ENCODE results near the genes GNAQ and PSAT1.

DNA sequence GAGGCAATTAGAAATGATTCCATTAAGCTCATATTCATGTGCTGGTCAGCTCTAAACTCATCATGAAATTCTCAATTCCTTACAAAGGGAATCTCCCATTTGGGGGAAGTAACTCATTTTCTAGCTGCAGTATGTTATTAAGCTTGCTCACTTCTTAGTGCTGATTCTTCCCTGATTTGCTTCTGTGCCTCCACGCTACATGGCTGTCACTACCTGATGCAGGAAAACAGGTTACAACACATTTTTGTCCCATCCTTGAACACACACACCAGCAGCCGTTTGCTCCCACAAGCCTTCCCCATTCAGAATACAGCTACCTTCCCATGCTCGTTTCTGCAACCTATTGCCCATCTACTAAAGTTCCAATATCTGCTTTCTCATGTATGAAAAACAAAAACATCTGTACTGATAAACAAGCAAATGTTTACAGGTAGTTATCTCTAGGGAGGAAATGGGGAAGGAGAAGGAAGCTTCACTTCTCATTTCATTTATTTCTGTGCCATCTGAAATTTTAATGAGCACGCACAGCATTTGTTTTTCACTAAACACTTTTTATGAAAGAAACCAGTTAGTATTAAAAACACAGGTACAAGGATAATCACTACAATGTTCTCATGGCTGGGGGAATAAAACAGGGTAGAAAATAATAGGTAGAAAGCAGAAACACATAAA lies 81.3 kb downstream of the GNAQ start:
- PRO-cap: no peak

DNA sequence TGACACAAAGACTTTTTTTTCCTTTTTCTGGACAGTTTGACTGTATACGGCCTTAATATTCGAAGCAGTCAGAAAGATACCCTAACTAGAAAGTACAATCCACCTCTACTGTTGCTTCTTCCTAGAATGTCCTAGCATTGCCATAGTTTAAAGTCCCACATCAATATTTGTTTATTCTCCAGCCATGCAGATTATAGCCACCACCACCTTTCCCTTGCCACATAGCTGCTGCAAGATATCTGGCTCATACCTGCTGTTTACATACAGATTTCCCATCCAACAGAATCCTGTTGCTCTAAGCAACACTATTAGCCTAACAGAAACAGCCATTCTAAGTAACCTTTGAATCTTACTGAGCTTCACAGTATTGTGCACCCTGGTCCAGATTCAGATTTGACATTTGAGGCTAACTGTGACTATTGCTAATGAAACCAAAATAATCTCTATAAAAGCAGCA lies 45.6 kb downstream of the GNAQ start:
- PRO-cap: no peak

GRCh38 chr9:77996959-77998459 lies 34.1 kb downstream of the GNAQ start:
- PRO-cap: unidirectional peak, plus-strand start at chr9:77998175

DNA sequence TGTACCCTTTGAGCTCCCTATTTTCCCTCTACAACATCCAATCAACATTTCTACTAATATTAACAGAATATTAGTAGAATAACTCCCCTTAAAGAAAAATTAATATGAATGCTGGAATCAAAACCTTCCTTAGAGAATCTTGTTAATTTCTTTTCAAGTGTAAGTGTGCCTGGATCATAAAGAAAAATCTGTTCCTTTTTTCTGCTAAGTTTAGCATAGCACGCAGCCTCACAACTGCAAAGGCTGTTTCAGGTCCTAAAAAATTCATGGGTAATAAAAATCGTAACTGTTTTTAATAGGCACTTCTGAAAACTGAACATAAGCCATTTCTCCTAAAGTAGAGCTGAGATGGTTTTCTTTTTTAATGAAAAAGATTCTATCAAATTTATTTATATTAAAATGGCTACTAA lies 5.9 kb downstream of the GNAQ start:
- PRO-cap: no peak

GRCh38 chr9:78031696-78032016 lies at the start of gene GNAQ:
GNAQ (minus strand) TSS chr9:78031811.
- PRO-cap: bidirectional peak, plus-strand start at chr9:78031958, minus-strand start at chr9:78031934

DNA sequence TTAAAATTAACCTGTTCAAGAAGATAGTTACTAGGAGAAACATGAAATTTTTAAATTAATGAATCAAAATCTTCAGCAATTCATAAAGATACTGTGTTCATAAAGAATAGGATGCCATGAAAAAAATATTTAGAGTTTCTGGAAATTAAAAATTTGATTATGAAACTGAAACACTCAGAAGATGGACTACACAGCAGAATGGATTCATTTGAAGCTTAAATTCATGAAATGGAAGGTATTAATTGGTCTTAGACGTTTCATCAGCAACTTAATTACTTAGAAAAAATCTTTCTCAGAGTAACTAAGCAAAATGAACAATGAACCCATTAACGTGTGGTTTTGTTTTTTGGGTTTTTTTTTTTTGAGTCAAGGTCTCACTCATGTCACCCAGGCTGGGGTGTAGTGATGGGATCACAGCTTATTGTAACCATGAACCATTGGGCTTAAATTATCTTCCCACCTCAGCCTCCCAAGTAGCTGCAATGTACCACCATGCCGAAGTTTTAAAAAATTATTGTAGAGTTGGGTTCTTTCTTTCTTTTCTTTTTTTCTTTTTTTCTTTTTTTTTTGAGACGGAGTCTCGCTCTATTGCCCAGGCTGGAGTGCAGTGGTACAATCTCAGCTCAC lies 25.5 kb upstream of the PSAT1 start:
- PRO-cap: no peak

DNA sequence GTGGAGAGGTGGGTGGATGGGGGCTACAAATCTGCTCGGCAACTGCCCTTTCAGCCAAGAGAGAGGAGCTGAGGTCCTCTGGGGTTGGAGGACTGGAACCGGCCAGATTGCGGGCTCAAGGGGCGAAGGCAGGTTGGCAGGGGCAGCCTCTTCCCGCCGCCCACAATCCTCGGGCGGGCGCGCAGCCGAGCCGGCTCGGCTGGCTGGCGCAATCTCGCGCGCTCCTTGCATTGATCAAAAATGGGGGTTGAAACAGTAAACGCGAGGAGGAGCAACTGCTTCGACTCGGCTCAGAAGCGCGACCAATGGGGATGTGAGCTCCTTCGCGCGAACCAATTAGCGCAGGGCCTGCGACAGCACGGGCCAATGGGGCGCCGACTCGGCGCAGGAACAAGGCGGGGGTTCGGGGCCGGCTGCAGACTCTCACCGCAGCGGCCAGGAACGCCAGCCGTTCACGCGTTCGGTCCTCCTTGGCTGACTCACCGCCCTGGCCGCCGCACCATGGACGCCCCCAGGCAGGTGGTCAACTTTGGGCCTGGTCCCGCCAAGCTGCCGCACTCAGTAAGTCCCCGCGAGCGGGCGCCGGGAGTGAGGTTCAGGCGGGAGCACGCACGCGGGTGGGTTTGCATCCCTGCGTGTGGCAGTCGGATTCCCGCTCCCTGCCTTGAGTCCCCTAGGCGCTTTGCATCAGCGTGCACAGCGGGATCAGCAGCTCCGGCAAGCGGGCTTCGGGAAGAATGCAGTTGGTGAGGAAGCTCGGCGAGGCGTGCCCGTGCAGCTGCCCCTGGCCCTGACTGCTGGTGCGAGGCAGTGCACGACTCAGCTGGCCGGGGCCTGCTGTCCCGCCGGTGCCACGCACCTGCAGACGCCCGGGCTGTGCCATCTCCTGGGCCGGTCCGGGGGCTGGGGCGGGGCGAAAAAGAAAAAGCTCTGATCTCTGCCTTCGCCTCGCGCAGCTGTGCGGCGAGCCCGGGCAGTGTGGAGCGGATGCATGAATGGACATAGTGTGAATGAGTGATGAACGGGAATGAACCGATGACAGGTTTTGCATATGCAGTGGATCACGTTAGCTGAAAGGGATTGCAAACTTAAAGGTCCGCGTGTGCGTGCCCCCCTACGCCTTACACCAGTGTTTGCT lies at the start of gene PSAT1:
TSS of gene PSAT1 (plus strand) at position 416 of the 1,138 bp plus-strand sequence.
- PRO-cap: bidirectional peak, plus-strand start at position 418 of the sequence, minus-strand start at position 227 of the sequence

DNA sequence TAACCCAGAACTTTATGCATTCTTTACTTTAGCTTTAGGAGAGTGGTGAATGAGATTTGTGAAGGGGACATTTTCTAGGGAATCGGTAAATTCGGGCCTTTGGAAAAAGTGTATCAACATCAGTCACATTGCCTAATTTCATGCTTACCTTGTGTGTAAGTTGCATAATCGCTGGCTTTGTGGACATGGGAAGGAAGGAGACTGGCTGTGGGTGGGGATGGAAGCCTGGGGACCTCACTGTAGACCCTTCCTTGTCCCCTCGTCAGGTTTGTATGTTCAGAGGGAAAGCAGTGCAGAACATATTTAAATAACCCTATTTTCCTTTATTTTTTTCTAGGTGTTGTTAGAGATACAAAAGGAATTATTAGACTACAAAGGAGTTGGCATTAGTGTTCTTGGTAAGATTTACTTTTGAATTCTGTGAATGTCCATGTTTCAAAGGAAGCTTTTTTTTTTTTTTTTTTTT lies 3.4 kb downstream of the PSAT1 start:
- PRO-cap: no peak

DNA sequence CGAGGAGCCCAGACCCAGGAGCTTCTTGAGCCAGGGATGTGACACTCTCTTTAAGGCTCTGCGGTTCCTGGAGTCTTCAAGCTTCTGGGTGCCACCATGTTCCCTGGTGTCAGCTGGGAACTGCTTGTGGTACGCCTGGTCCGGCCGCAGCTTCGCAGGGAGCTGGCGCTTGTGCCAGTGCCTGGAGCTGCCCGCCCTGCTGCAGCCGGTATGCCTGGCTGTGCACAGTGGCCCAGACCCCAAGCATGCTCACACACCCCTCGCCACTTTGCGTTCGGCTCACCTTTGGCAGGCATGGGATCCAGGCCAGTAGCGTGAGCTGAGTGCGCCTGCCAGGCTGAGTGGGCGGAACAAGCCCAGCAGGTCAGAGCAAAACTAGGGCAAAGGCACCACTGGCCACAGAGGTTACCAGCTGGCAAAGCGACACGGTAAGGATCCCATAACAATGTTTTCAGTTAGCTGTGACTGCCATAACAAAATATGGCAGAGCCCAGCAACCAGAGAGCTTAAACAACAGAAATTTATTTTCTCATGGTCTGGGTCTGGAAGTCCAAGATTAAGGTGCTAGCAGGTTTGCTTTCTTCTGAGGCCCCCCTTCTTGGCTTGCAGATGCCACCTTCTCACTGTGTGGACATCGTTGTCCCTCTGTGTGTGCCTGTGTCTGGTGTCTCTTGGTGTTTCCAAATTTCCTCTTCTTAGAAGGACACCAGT lies 61.5 kb downstream of the PSAT1 start:
- PRO-cap: no peak

DNA sequence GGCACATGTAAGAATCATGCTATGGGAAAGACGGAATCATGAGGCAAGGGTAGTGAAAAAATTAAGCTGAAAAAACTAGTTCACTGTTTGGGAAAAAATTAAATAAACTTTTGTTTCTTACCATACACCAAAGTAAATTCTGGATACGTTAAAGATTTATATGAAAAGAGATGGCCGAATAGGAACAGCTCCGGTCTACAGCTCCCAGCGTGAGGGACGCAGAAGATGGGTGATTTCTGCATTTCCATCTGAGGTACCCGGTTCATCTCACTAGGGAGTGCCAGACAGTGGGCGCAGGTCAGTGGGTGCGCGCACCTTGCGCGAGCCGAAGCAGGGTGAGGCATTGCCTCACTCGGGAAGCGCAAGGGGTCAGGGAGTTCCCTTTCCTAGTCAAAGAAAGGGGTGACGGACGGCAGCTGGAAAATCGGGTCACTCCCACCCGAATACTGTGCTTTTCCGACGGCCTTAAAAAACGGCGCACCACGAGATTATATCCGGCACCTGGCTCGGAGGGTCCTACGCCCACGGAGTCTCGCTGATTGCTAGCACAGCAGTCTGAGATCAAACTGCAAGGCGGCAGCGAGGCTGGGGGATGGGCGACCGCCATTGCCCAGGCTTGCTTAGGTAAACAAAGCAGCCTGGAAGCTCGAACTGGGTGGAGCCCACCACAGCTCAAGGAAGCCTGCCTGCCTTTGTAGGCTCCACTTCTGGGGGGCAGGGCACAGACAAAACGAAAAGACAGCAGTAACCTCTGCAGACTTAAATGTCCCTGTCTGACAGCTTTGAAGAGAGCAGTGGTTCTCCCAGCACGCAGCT lies 132.8 kb upstream of the TLE4 start:
- PRO-cap: no peak

DNA sequence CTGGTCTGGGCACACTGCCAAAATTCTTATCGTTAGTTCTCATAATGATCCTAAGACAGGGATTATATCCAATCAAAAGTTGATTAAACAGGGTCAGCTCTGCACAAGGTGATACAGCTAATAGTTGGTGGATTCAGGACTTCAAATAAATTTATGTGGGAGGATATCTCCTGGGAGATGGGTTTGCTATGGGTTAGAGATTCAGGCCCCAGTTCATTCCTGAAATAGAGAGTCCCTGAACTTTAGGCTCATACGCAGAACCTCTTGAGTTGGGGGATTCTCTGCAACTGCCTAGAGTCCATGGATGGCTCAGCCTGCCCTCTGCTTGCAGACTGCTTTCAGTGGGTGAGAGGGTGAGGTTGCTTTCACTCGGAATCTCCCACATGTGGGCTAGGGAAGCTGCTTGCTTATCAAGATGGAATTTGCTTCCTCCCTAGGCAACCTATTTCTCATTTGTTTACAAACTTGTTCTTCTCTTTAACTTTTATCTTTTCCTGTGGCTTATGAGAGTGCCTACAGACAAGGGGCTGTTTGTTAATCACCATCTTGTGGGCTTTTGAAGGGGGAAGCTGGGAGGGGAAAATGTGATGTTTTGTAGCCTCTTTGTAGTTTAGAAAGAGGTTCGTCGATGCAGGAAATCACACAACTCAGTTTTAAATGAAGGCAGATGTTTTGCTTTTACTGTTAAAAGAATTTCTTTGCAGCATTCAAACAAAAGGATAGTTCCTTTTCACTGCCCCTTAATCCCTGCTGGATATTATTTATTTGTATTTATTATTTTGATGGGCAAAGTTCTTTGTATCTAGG lies 10.0 kb downstream of the TLE4 start:
- PRO-cap: no peak

DNA sequence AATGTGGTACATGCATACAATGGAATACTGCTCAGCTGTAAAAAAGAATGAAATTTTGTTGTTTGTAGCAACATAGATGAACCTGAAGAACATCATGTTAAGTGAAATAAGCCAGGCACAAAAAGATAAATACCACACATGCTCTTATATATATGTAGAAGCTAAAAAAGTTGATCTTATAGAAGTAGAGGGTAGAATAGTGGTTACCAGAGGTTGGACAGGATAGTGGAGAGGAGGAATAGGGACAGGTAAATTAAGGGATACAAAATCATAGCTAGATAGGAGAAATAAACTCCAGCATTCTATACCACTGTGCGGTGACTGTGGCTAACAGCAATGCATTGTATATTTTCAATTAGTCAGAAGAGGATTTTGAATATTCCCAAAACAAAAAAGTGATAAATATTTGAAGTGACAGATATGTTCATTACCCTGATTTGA lies 414.8 kb downstream of the TLE1 start:
- PRO-cap: no peak

- PRO-cap: no peak
These were observed 316.7 kb downstream of the TLE1 start for GRCh38 chr9:81372489-81373125.

DNA sequence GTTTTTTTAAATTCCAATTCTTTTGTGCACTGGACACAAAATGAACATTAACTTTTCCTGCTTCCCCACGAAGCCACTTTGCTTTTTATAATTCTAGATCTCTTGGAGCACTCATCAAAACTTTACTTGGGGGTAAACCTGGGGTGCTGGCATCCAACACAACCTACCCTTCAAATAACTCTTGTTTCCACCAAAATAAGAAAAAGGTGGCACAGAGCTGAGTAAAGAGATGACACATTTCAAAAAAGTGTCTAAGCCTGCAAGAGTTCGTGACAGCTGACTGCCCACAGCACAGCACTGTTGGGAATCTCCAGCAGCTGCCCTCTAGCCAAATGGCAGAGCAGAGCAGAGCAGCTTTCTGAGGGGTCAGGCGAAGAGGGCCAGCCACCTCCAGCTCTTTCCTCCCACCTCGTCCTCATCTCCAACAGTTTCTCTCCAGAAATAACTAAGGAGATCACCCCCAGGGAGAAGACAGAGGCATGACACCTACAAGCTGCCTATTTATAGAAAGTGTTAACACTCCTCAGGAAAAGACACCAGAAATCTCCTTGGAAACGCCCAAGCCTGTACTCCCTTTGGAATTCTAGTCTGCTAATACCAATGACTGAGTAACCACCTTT lies 79.7 kb downstream of the TLE1 start:
- PRO-cap: no peak

GRCh38 chr9:81633724-81634431 lies 55.5 kb downstream of the TLE1 start:
- PRO-cap: no peak

DNA sequence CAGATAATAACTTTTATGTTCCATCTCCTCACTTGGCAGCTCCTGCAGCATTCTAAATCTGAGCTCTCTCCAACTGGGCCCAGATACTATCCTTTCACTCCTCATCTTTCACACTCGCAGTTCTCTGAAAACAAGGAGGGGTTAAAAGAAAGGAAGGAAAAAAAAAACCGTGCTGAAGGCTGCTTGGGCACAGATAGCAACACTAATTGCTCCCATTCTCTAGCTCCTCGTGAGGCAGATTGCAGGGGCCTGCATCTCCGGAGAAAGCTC lies 24.0 kb downstream of the TLE1 start:
- PRO-cap: no peak

DNA sequence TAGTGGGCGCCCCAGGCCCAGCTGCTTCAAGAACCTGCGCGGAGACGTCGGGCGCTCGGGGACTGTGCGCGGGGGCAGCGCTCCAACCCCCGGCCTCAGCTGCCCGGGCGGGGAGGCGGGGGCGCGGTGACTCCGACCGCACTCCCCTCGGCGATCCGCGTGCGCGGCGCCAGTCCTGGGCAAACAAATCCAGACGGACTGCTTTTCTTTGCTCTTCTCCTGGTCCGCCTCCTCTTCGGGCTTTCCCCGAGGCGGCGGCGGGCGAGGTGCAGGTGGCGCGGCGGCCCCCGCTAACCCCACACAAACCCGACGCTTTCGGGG lies 926 bp downstream of the TLE1 start:
- PRO-cap: no peak

DNA sequence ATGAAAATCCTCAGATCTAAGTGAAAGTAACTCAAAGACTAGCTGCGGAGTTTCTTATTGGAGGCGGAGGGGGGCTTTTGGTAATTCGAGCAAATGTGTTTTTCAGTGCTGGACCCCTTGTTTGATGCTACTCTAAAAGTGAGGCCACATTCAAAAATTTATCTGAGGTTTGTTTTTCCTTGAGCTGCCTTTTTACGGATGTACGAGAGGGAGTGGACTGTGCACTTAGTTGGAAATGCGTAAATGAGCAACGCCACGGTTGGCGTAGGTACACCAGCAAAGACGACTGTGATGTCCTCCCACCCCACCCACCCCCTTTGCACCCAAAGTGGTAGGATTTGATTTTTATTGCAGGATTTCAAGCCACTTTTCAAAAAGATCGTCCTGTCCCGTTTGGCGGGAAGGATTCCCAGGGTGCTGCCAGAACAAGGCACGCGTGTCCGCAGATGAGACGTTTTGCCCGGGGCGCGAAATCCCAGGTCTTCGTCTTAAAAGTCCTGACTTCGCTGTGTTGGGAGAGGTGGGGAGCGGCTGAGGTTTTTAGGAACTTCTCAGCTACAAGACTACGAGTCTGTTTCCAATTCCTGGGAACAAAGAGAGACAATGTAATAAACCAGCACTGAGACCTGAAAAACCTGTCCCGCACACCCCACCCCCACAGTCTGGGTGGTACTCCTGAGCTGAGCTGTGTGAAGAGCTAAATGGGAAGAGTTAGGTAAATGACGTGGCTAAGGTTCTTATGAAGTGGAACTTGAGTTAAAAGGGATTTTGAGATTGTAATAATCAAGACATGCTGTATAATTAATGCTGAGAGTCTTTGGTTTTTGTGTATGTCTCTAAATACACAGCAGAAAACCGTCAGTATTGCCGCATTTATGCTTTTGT lies 1.0 kb upstream of the TLE1 start:
- PRO-cap: no peak

DNA sequence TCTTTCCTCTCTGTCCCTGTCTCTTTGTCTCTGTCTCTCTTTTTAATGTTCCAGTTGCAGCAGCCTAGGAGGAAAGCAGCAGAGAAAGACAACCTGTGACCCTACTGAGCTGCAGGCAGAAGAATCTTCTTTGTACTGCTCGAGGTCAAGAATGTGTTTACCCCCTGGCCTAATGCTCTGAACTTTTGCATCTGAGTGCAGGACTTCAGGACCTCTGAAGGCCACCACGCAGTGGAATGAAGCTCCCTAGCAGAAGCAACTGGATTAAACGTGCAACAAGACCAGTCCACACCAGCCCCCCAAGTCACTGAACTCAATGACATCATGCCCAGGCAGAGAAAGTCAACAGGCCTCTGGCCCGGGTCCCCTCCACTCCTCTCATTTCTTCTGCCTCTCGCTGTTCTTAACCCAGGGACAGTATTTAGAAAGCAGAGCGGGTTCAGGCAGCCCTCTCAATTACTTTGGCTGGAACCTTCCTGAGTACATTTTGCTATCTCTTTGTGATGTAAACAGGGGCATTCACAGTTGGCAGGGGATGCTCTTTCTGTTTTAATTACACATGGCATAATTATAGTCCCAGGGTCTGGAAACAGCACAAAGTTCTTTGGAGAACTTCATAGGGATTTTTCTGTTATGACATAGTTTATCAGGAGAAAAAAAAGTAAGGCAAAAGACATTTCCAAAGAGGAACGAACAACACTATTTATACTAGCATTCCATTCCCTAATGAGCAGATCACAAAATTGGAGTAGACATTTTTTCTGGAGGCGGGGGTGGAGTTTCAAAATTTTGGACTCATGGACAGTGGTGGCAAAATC lies 108.3 kb upstream of the SPATA31D4 start:
- PRO-cap: no peak

GRCh38 chr9:81879635-81879981 lies 48.6 kb upstream of the SPATA31D4 start:
- PRO-cap: no peak